ENCODE results near the gene DNAJC3.

- PRO-cap = no peak
- RAMPAGE, long total RNA, 4 experiments = start-site peak on the plus strand in 1 of 4 experiments, at chr13:93454881-93455185 at its widest, 14 reads per replicate
Measured at GRCh38 chr13:93454628-93455475, 228.2 kb downstream of the GPC6 start.

DNA sequence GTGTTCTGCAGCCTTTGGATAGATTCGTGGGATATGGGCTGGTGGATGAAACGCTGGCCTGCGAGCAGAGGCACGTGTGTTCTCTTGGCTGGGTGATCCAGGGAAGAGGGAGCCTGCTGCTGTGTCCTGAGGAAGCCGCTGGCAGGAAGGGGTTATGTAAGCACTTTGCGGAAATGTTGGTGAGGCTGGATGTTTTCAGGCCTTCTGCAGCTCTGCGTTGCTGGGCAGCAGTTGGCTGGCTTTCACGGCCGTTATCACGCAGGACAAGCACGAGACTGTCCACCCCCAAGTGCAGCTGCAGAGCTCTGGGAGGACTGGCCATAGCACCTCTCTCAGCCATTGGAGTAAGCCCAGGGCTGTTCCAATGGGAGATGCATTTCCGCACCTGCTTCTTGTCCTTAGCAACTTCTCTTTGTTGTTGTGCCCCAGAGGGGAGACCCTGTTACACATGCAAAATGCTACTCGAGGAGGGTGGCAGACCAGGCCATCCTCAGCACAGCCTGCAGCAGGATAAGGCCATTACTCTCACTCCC, 147.0 kb upstream of the SOX21 start:
- PRO-cap = no peak
- RAMPAGE, long total RNA, 4 experiments = no peak in any of the 4 experiments

DNA sequence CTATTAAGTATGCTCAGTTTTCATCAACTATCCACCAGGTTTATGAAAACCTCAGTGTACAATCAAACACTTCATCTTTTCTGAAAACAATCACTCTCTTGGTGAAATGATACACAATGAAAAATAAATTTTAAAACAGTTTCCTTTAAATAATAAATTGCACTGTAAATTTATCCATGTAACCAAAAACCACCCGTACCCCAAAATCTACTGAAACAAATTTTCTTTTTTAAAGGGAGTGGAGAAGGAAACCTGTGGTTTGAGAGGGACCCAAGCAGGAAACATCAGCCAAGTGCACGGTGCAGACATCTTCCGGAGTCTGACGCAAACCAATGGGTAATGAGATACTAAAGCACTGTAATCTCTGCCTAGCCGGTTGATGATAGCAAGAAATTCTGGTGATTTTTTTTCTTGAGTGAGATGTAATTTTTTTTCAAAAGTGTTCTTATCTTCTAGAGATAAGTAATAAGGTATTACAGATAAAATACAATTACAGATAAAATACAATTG, 115.4 kb downstream of the ABCC4 start:
- PRO-cap = no peak
- RAMPAGE, long total RNA, 4 experiments = no peak in any of the 4 experiments

GRCh38 chr13:95186509-95187063, 114.7 kb downstream of the ABCC4 start:
- PRO-cap = no peak
- RAMPAGE, long total RNA, 4 experiments = no peak in any of the 4 experiments

GRCh38 chr13:95677080-95677775, at the start of gene DNAJC3:
Gene DNAJC3, plus strand, starts transcription at chr13:95677139.
- PRO-cap = bidirectional peak, plus-strand start at chr13:95677155, minus-strand start at chr13:95676907; unidirectional peak, minus-strand start at chr13:95677527
- RAMPAGE, long total RNA, 4 experiments = start-site peak on the plus strand in 4 of 4 experiments, at chr13:95677118-95677186 at its widest, 100 to 747 reads per replicate

DNA sequence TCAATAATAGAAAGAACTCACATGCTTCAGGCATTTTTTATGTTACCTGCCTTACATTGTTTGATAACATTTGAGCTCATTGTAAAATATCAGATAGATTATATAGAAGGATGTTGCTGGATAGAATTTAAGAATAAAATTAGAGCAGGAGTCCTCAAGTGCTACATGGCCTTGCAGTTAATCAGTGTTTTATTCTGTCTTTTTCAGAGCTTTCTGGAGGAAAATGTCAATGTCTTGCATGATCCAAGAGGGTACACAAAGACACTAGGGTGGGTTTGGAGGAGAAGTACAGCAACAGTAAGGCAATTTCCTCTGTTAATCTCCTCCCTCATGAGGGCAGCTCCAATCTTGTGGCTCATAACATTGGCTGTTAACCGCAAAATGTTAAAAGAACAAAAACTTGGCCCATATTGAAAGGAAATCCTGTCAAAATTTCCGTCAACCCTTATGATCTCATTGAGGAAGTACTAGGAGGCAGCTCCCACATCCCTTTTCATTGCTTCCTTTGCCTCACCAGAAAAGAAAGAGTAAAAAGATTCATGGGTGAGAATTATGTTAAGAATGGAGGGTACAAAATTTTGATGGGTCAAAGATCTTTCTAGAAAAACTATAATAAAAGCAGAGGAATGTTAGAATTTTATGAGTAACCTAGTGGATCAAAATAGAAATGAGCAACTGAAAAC, 11.7 kb downstream of the OXGR1 start:
- PRO-cap = no peak
- RAMPAGE, long total RNA, 4 experiments = no peak in any of the 4 experiments

DNA sequence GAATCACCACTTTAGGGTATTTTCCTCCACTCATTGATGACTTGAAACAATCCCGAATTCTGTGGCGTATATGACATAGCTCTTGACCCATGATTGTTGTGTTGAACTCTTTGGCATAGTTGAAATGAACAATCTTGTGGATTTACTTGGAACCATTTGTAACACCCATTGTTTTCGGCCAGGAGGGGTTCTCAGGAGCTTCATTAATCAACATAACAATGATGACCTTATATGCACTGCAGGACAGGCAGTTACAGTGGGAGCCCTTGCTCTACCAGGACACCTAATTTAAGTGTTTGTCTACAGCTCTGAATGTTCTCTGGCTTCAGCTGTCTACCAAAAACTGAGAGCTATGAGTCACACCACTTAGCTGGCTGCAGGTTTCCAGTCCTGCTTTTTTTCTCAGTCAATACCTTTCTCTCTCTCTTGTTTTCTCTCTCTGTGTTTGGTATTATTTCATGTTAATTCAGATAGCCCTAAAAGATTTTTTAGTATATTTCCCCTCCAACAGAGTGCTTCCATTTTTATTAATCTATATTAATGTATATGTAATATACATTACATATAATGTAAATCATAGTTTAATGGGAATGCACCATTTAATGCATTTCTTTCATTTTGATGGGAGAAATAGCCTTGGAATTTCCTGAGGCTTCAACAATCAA, 105.4 kb upstream of the MBNL2 start:
- PRO-cap = no peak
- RAMPAGE, long total RNA, 4 experiments = no peak in any of the 4 experiments

- PRO-cap = unidirectional peak, plus-strand start at chr13:97141834
- RAMPAGE, long total RNA, 4 experiments = no peak in any of the 4 experiments
Measured at GRCh38 chr13:97141531-97142138, 80.5 kb upstream of the MBNL2 start.

GRCh38 chr13:97230240-97230768, 8.2 kb downstream of the MBNL2 start:
- PRO-cap = no peak
- RAMPAGE, long total RNA, 4 experiments = no peak in any of the 4 experiments

DNA sequence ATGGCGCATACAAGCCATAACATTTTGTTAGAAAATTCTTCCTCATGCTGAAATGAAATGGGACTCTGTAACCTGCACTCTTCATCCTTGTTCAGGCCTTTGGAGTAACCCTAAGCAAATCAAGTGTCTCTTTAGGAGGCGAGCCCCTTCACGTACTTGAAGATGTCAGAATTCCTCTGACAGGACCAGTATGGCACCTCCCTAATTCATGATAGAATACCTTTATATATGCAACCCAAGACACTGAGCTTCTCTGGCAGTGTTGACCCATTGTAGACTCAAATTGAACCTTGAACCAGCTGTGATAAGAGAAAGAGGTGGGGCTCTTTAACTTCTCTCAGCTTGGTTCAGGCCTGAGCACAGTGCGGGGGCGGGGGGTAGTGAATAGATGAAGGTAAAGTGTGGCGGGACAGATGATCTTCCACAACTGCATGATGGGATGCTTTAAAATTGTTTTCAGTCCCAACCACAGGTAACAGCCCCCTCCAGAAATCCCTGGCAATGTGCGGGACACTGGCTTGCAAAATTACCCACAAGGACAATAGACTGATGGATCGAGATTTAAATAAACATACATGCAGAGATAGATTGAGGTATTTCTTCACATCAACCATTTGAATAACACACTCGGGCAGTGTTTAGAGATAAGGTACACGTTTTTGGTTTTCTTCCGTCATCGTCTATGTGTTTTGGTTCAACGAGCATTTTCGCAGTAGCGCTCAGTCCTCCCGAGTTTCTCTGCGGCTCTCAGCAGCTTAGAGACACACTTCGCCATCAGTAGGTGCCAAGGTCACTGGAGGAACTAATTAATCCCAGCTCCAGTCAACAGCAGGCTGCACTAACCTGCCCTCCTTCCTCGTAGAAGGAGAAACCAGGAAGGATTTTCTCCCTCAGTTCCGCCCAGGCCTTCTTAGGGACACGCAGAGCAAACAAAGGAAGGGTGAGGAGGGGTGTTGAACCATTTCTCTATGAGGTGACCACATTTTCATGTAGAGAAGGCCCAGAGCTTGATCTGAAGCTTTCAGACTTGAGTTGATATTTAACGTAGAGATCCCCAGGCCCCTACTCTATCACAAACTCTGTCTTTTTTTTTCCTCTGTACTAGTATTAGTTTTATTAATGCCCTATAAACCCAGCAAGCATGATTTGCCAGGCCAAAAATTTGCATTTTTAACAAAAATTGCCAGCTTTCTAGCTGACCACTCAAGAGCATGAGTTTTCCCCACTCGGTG, 12.4 kb downstream of the MBNL2 start:
- PRO-cap = no peak
- RAMPAGE, long total RNA, 4 experiments = no peak in any of the 4 experiments

- PRO-cap = no peak
- RAMPAGE, long total RNA, 4 experiments = no peak in any of the 4 experiments
Measured at GRCh38 chr13:97241335-97242599, 19.6 kb downstream of the MBNL2 start.

- PRO-cap = no peak
- RAMPAGE, long total RNA, 4 experiments = no peak in any of the 4 experiments
Measured at GRCh38 chr13:97256959-97257571, 34.9 kb downstream of the MBNL2 start.

DNA sequence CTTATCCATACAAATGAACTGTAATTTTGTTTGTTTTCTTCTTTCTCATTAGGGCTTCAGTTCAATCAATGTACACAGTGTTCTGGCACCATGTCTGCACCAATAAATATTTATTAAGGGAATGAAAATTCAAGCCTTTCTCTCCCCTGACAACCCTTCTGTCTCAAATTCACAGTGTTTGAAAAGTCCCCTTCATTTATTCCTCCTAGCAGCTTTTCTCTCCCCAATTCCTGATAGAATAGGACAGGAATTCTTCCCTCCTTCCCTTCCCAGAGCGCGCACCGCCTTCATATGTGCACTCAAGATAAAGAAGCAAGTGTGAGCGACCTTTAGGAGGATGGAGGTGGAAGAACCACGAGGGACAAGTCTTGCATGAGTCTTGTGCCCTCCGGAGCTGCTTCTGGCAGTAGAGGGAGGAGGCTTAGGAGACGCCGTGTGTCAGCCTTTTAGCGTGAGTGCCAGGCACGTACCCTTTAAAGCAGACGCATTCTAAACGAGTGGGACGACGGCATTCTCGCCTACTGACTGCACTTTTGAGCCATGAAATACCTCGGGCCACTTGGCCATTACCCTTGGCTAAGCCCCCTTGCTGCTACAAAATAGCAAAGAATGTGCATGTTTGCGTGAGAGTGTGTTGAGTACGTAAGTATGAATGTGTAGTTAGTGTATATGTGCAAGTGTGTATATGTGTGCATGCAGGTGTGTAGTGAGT, 95.4 kb upstream of the RAP2A start:
- PRO-cap = no peak
- RAMPAGE, long total RNA, 4 experiments = no peak in any of the 4 experiments

GRCh38 chr13:97340270-97340904, 93.6 kb upstream of the RAP2A start:
- PRO-cap = no peak
- RAMPAGE, long total RNA, 4 experiments = no peak in any of the 4 experiments

- PRO-cap = no peak
- RAMPAGE, long total RNA, 4 experiments = no peak in any of the 4 experiments
Measured at GRCh38 chr13:97367457-97368021, 66.4 kb upstream of the RAP2A start.

DNA sequence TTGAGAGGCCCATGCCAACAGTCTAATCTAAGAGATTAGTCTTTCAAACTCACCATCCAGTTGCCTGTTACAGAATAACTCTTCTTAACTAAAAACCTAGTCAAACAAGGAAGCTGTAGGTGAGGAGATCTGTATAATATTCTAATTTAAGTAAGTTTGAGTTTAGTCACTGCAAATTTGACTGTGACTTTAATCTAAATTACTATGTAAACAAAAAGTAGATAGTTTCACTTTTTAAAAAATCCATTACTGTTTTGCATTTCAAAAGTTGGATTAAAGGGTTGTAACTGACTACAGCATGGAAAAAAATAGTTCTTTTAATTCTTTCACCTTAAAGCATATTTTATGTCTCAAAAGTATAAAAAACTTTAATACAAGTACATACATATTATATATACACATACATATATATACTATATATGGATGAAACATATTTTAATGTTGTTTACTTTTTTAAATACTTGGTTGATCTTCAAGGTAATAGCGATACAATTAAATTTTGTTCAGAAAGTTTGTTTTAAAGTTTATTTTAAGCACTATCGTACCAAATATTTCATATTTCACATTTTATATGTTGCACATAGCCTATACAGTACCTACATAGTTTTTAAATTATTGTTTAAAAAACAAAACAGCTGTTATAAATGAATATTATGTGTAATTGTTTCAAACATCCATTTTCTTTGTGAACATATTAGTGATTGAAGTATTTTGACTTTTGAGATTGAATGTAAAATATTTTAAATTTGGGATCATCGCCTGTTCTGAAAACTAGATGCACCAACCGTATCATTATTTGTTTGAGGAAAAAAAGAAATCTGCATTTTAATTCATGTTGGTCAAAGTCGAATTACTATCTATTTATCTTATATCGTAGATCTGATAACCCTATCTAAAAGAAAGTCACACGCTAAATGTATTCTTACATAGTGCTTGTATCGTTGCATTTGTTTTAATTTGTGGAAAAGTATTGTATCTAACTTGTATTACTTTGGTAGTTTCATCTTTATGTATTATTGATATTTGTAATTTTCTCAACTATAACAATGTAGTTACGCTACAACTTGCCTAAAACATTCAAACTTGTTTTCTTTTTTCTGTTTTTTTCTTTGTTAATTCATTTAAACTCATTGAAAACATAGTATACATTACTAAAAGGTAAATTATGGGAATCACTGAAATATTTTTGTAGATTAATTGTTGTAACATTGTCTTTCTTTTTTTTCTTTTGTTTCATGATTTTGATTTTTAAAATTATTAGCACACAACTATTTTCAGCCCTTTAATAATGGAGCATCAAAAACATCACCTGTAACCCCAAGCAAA, 41.3 kb upstream of the RAP2A start:
- PRO-cap = no peak
- RAMPAGE, long total RNA, 4 experiments = no peak in any of the 4 experiments

DNA sequence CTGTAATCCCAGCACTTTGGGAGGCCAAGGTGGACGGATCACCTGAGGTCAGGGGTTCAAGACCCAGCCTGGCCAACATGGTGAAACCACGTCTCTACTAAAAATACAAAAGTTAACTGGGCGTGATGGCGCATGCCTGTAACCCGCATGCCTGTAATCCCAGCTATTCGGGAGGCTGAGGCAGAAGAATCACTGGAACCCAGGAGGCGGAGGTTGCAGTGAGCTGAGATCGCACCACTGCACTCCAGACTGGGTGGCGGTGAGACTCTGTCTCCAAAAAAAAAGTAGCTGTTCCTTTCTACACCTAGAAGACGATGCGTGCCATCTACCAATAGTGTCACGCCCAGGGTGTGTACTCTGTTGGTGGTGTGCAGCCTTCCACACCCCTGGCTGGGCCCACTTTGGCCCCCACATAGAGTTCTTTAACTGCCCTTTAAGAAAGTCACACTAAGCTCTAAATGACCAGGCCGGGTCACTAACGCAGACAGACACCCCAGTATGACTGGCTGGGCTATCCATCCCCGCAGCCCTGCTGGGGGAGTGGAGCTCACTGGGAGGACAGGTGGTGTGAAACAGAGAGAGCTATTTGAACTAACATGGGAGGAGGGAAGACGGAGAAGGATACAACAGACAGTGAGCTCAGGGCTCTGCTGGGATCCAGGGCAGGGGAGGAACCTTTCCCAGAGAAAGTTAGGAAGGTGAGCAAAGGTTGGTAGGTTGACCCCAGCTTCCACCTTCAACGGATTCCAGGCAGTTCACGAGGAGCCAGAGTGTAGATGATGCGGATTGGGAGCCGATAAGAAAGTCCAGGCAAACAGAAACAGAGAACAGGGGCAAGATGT, 70.1 kb upstream of the RNF113B start:
- PRO-cap = no peak
- RAMPAGE, long total RNA, 4 experiments = no peak in any of the 4 experiments

- PRO-cap = no peak
- RAMPAGE, long total RNA, 4 experiments = no peak in any of the 4 experiments
Measured at GRCh38 chr13:98252771-98253175, 75.7 kb upstream of the RNF113B start.

DNA sequence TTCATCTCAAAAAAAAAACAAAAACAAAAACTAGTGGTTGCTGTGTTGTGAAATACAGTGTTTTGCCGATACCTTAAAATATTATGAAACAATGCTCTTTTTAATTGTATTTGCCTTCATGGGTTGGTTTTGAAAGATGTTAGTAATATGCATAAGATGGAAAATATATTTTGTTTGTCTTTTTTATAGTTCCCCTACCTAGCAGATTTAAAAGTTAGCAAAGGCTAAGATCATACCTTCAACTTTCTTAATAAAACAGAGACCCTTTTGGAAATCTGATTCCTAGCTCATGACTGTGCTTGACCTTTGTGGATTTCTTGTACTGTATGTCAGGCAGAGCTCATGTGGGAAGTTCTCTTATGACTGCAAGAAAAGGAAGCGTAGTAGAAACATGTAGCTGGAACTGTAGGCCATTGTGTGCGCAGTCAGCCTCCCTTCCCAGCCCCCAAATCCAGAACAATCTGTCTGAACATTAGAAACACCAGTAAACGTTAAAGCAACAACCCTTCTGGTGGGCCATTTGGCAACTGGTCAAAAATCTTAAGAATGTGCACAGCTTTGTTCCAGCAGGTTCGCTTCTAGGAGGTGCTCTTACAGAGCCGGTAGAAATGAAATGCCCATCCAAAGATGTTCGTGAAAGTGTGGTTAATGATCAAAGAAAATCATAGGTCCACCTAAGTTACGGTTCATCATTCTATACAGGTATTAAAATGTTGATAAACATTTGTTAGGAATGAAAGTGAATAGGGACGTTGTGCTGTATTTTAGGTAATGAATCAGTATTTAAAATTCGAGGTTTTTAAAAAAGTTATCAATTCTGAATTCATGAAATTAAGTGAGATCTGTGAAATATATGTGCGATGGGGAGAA, 78.7 kb upstream of the RNF113B start:
- PRO-cap = no peak
- RAMPAGE, long total RNA, 4 experiments = no peak in any of the 4 experiments

DNA sequence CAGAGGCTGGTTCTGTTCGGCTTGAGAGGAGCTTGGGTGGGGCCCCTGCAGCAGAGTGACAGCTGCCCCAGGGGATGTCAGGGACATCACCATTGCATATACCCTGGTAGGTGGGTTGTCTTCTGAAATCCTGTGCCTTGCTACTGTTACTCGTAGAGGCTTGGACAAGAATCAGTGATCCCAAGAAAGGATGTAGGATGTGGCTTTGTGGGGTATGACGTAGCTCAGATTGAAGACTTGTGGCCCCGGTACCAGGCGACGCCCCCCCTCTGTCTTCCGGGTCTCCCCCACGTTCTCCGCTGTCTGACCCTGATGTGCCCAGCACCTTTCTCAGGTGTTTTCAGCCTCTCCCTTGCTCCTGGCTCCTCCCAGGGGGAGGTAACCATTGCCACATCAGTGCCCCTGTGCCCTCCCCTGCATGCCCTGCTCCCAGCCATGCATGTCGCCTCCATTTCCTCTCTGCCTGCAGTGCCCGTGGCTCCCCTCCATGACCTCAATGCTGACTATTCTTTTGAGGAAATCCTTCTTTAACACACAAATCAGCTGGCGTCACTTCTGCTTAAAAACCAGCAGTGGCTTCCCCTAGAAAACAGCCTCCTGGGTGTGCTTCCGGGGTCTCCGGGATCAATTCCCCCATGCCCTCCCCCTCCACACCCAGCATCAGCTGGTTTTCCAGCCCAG, 102.7 kb upstream of the RNF113B start:
- PRO-cap = no peak
- RAMPAGE, long total RNA, 4 experiments = no peak in any of the 4 experiments